AG10803 (cell line): ENCODE measurements around a stretch of chr11.

DNA sequence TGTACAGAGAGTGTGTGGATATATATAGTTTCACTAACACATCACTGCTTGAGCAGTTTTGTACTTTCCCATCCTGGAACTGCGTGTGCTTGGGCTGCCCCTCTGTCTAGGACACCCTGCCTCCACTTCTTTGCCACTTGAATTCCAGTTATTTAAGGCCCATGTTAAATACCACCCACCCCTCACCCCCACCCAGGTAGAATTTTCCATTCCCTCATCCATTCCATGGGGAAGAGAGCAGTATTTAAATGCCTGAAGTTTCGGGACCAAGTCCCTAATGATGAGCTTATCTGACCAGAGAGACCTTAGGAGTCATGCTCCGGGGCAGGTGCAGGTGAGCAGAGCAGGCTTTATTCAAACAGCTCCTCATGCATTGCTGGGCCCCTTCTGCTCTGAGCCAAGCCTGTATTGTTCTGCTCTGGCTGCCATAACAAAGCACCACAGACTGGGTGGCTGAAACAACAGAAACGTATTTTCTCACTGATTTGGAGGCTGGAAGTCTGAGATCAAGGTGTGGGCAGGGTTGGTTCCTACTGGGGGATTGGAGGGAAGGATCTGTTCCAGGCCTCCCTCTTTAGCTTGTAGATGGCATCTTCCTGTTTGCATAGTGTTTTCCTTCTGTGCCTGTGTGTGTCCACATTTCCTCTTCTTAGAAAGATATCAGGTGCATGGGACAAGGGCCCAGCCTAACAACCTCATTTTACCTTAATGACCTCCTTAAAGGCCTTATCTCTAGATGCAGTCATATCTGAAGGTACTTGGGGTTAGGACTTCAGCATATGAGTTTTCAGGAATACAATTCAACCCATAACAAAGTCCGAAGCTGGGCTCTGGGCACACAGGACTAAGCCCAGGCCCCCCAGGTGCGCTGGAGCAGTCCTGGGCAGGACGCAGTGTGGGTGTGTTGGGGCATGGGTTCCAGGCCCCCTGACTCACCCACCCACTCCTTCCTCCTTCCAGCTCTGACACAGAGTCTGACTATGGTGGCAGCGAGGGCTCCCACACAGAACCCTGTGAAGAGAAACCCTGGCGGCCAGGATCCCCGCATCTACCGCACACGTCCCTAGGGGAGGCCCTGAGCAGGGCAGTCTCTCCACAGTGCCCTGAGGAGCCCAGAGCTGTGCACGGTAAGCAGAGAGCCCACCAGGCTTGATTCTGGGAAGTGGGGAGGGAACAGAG lies 97.0 kb upstream of the PARVA start:
- RRBS, result no CpG with 5 or more reads among the region's 13 CpGs

GRCh38 chr11:12286980-12287371 lies 90.4 kb upstream of the PARVA start:
- RRBS, result no CpG with 5 or more reads among the region's 2 CpGs

- RRBS, result no CpG with 5 or more reads among the region's 6 CpGs
These were observed 56.1 kb upstream of the PARVA start for GRCh38 chr11:12321247-12321744.

DNA sequence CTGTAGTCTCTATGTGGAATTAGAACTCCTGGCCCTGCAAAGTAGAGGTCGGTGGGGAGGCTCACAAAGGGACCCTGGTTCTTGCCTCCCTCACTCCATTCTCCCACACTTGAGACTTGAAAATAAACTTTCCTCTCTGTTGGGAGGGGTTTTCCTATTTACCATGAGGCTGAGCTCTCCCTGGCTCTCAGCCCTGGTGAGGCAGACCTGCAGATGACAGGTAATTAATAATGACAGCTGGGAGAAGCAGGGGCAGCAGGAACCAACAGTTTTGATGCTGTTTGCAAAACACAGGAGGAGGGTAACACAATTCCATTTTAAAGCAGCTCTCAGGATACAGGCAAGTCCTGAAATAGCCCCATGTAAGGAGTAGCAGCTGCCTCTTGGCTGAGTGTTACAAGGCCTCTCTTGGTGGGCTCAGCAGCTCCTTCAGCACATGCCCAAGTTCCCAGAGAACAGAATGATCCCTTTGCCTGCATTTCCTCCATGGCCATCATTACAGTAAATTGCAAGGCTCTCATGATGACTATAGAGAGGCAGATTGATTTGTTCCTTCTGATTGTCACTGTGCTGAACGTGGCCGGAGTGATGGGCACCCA lies 13.3 kb downstream of the PARVA start:
- RRBS, result no CpG with 5 or more reads among the region's 3 CpGs

DNA sequence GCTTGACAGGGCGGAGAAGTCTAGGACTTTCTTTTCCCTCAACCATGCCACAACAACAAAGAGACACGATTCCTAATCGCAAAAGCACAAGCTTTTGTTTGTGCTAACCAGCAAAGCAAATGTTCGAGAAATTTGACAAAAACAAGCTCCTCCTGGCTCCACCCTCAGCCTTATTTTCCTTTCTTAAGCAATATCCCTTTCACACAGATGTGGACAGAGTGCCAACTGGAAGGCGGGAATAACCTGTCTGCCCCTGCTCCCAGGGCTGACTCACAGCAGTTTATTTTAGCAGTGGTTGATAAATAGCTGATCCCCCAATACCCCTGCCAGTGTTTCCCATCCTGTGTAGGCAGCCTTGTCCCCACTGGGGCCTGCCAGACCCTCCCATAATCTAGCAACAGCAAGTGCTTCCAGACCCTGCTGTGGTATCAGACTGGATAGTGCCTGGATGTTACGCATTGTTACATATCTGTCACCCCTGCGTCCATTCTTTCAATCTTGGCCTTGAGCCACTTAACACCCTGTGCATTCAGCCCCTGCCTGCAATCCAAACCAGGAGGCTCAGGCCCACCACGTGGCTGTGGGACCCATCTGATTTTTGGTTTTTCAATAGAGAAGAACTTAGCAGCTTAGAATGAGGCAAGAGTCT lies 53.6 kb downstream of the PARVA start:
- RRBS, result no CpG with 5 or more reads among the region's 8 CpGs

GRCh38 chr11:12675279-12675767 lies 1.1 kb downstream of the TEAD1 start:
- RRBS, result no CpG with 5 or more reads among the region's 24 CpGs

DNA sequence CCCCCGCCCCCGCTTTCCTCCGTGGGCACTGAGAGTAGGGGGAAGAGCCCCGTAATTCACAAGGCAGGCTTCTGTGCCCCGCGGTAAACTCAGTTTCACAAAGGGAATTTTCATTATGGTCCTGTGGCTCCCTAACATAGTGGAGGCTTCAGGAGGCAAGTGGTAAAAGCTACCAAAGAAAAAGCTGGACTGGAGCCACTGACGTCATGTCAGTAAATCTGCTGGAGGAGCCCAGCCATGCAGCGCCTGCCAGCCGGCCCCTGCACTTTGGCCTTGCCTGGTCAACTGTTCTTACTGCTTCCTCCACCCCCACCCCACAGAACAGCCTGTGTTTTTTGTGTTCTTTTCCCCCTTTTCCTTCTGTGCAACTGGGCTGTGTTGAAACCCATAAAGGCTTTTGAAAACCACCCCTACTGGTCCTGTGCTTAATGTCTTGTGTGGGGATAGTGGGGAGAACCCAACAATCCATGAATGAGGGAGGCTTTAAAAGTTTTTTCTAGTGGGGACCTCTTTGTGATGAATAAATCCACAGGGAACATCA lies 18.4 kb downstream of the TEAD1 start:
- RRBS, result no CpG with 5 or more reads among the region's 9 CpGs

GRCh38 chr11:12724309-12725209 lies 50.3 kb downstream of the TEAD1 start:
- RRBS, result no CpG with 5 or more reads among the region's 15 CpGs

DNA sequence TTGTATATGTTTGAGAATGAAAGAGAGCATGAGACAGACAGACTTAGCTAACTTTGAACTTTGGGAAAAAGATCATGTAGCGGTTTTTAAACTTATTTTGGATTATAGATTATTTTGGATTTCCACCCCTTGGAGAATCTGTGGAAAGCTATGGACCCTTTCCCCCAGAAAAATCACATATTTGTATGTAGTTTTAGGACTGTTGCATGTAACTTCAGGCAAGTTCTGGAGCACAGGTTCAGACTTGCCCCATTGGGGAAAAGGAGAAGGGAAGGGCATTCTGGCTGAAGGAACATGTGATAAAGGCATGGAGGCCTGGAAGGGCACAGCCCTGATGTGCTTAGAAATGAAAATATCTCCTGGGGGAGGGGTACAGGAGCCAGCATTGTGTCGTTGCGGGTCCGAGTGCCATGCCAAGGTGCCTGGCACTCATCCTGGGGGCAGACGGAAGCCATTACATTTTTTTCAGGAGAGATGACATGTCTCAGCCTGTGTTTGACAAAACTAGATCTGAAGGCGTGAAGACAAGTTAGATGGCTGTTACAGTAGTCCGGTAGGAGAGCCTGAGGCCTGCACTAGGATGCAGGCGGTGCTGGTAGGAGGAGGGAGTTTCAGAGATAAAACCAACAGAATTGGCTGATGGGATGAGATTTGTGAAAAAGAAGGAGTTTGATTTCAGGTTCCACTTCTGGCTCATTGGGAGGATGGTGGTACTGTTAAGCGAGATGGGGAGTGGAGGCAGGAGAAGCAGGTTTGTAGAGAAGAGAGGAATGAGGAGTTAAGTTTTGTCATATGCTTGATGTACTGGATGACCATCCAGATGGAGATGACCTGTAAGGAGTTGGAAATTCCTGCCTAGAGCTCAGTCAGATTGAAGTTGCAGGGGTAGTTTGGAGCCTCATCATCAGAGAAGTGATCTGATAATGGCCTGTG lies 96.9 kb downstream of the TEAD1 start:
- RRBS, result no CpG with 5 or more reads among the region's 9 CpGs

GRCh38 chr11:12772028-12772533 lies 97.9 kb downstream of the TEAD1 start:
- RRBS, result no CpG with 5 or more reads among the region's 3 CpGs

DNA sequence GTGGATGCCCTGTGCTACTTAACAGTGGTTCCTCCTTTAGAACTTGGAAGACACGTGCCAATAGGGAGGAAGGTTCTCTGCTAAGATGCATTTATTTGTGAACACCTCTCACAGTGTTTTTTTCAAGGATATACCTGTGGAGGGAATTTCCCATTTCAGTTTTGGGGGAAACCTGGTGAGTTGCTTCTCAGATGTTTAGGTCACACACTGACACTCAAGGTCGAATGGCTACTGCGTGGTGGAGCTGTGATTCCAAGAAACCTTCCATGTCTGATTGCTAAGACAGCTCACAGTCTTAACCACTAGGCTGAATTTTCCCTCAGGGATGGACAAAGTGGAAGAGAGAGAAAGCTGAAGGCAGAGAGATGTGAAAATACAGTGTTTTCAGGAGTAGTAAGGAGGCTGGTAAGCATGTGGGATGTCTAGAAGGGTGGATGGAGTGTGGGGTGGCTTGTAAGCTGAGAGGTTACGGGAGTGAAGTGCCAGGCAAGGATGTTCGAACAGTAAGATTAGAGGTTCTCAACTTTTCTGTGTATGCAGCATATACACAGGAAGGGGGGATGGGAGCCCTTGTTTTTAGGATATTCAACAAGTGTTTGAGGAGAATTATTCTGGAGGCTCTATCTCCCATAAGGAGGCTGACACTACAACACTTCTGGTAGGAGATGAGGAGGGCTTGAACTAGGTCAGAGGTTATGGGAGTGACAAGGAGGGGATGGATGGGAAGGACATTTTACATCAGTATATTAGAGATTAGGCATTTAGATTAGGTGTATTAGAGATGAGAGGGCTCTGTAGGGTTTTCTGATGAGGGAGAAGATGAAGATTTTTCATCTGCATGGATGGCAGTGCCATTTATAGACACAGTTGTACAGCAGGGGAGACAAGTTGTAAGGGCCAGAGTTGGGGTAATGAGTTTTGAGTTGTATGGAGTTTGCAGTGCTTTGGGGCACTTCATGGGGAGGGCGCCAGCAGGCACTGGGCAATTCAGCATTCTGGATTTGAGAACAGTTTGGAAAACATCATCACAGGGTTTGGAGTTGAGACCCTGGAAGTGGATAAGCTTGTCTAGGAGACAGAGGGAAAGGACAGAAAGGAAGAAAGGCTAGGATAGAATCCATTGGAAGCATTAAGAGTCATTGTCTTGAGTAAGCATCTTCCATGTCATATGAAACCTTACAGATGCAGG lies 109.6 kb downstream of the TEAD1 start:
- RRBS, result no CpG with 5 or more reads among the region's 6 CpGs

DNA sequence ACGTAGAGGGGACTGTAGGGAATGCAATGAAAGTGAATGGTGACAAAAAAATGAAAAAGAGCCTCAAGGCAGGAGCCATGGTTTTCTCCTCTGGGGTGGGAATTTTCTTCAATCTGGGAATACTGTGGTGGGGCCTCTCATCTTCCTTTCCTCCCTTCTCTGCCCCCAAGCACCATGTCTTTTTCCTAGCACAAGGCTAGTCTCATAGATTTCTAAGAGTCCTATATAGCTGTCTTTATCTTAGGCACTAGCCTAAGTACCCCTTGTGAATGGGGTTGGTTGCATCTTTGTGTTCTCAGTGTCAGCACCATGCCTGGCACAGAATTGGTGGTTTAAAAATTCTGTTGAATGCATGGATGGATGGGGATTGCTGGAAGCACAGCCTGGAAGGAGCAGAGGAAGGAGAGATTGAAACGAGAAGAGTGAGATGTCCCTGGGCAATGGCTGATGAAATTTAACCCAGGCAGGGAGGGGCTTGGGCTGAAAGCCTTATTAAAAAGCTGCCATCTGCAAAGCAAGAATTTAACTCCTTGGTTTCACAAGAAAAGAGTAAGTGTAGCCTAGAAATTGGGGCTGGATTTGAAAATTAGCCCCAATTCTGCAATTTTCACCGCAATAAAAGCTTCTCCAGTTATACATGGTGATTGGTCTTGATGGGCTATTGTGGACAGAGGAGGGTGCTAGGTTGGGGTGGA lies 126.6 kb downstream of the TEAD1 start:
- RRBS, result no CpG with 5 or more reads among the region's 3 CpGs

- RRBS, result no CpG with 5 or more reads among the region's 18 CpGs
These were observed 128.4 kb downstream of the TEAD1 start for GRCh38 chr11:12802385-12803241.

- RRBS, result no CpG with 5 or more reads among the region's 22 CpGs
These were observed 154.0 kb downstream of the TEAD1 start for GRCh38 chr11:12827734-12829108.

DNA sequence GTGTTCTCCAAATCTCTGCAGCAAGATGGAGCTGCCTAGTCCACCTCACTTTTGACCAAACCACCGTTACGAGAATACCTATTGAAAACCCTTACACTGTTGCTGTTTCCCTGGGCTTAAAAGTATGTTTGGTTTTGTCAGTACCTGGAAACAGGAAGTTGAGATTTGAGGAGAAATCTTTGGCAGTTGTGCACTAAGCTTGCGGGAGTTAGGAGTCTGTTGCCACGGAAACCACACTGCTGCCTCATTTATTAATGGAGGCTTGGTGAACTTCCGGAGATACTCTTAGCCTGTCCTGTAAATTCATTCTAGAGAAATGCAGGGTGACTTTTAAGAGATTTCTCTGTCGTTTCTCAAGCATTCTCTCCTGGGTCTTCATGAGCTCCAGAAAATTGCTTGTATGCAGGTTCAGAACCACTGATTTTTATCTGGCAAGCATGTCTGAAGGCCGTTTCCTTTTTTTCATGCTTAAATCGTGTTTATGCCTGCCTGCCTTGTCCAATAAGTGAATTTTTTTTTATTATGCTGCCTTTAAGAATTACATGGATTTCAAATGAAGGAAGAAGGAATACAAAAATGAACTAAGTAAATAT lies 166.8 kb upstream of the RASSF10 start:
- RRBS, result no CpG with 5 or more reads among the region's 8 CpGs

DNA sequence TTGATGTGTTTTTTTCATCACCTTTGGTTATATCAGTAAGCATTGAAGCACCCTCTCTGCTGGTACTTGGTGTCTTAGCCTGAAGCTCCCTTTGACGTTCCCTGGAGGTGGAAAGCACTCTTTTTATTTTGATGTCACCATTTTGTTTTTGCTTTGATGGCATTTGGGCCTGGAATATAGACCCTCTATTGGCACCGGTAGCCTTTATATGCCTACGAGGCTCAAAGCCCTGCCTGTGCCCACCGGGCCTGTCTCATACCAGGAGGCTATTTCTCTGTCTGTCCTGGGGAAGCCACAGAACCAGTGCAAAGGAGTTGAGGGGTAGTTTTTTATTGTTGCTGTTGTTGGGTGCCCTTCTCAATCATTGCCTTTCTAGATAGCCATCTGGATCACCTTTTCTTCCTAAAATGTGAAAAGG lies 130.8 kb upstream of the RASSF10 start:
- RRBS, result 89% methylated on average over 2 of the region's 4 CpGs

DNA sequence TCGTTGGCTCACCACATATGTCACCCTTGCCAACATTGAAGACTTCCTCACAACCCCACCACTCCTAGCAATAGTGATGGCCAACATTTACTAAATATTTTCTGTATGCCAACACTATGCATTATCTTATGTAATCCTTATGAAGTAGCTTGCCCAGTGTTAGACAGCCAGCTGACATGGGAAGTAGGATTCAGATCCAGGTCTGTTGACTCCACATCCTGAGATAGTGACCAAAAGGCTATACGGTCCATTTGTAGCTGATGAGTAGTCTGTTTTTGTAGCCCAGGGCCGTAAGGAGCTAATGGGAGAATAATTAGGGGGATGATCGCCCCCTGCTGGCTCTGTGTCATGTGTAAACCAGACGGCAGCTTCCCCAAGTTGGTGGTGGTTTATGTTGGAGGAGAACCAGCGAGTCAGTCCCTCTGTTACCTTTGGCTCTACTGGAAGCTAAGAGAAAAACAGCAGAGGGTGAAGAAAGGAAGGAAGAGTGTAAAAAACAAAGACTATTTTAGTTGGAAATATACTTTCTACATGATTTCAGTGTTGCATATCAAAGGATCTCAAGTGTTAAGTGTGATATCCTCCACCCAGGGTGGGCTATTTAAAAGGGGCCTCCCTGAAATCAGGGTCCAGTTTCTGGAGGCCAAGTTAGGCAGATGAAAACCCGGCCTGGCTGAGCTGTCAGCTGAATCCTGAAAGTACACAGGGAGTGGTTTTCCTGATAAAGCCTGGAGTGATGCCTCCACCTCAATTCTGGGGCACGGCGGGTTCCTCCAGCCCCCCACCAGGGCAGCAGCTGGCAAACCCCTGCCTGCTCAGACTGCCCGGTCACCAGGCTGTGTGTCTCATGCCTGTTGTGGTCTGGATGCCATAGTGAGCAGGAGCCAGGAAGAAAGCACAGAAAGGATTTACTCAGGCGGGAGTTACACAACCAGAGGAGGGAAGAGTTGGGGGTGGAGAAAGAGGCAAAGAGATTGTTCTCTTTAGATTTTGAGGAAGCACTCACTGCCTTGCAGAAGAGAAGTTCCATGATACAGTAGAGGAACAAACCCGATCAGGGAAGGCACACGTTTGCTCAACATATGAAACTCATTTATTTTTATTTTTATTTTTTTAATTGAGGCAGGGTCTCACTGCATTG lies 120.1 kb upstream of the RASSF10 start:
- RRBS, result no CpG with 5 or more reads among the region's 13 CpGs

DNA sequence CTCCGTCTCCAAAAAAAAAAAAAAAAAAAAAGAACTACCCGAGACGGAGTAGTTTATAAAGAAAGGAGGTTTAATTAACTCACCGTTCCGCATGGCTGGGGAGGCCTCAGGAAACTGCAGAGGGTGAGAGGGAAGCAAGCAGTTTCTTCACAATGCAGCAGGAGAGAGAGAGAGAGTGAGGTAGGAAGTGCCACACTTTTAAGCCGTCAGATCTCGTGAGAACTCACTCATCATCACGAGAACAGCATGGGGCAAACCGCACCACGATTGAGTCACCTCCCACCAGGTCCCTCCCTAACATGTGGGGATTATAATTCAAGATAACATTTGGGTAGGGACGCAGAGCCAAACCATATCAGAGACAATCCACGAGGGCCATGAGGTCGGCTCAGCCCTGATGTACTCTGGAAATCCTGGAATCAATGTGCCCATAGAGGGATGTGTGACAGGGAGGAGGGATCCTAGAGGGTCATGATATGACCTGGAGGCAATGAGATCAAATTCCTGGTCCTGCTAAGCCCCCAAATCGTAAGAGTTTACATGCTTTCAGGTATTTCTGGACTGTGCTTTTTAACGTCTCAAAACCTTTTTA lies 19.6 kb upstream of the RASSF10 start:
- RRBS, result no CpG with 5 or more reads among the region's 15 CpGs

DNA sequence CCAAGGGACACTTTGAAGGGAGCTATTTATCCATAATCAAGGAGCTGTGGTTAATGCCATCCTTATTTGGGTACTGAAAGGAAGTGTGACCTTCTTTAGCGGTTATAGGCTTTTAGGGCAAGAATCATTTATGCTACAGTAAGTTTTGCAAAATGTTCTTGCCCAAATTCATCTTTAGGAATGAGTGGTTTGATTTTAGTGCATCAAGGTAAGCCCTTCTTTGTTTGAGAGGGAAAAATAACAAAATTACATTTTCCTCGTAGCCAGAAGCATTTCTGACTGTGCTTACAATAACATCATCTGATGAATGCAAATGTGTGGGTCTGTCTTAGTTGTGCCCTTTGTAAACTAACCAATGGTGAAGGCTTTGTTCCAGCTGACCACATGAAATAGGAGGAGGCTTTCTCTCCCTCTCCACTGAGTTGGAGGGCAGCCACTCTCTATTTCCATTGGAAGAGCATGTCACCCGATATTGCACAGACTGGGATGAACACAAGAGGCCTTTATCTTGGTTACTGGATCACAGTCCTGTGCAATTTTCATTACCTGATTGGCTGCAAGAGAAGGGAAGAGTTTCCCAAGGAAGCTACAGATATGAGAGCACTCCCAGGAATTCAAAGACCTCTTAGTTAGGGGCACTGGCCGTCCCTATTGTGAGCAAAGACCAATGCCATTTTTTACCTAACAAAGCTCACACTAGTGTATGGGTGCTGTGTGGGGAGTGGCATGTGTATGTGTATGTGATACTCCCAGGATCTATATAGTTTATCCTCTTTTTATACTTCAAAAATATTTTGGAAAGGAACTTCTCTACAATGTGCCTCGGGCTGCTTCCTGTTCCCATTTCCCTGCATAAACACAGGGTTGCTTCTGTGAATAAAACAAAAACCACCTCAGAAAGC lies 126.2 kb downstream of the RASSF10 start:
- RRBS, result no CpG with 5 or more reads among the region's 5 CpGs

- RRBS, result no CpG with 5 or more reads among the region's 9 CpGs
These were observed 37.9 kb downstream of the BMAL1 start for GRCh38 chr11:13315493-13315943.